BJ (cell line): ENCODE measurements around a stretch of chr14.

GRCh38 chr14:56173428-56173687 is 55.1 kb downstream of the PELI2 start:
- CAGE, long polyA plus RNA = no peak
- RRBS = no CpG with 5 or more reads among the region's 2 CpGs

GRCh38 chr14:56224854-56225412 is 106.7 kb downstream of the PELI2 start:
- CAGE, long polyA plus RNA = no peak
- RRBS = no CpG with 5 or more reads among the region's 11 CpGs

DNA sequence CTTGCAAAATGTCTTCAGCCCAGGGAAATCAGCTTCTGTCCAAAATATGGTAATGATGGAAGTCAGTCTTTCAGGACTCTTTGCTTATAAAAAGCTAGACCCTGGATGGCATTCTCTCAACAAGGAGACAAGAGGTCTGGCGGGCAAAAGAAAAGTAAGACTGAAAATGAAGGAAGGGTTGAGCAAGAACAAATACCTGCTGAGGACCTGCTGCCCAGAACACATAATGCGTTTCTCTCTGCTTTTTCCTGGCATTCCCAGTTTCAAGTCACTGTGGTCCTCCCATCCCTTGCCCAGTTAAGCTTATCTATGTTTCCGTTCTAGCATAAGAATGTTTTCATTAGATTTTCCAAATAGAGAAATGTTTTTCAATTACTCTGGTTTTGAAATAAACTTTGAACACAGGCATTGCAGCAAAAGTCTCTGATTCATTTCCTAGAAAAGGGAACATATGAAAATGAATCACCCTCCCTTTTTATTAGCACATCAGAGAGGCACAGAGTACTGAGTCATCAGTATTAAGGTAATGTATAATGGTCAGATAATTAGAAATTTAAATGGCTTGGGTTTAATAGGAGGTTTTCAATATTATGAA is 201.2 kb upstream of the TMEM260 start:
- CAGE, long polyA plus RNA = no peak
- RRBS = no CpG with 5 or more reads among the region's 3 CpGs

GRCh38 chr14:56648491-56649030 is 69.0 kb downstream of the TMEM260 start:
- CAGE, long polyA plus RNA = no peak
- RRBS = no CpG with 5 or more reads among the region's 4 CpGs

DNA sequence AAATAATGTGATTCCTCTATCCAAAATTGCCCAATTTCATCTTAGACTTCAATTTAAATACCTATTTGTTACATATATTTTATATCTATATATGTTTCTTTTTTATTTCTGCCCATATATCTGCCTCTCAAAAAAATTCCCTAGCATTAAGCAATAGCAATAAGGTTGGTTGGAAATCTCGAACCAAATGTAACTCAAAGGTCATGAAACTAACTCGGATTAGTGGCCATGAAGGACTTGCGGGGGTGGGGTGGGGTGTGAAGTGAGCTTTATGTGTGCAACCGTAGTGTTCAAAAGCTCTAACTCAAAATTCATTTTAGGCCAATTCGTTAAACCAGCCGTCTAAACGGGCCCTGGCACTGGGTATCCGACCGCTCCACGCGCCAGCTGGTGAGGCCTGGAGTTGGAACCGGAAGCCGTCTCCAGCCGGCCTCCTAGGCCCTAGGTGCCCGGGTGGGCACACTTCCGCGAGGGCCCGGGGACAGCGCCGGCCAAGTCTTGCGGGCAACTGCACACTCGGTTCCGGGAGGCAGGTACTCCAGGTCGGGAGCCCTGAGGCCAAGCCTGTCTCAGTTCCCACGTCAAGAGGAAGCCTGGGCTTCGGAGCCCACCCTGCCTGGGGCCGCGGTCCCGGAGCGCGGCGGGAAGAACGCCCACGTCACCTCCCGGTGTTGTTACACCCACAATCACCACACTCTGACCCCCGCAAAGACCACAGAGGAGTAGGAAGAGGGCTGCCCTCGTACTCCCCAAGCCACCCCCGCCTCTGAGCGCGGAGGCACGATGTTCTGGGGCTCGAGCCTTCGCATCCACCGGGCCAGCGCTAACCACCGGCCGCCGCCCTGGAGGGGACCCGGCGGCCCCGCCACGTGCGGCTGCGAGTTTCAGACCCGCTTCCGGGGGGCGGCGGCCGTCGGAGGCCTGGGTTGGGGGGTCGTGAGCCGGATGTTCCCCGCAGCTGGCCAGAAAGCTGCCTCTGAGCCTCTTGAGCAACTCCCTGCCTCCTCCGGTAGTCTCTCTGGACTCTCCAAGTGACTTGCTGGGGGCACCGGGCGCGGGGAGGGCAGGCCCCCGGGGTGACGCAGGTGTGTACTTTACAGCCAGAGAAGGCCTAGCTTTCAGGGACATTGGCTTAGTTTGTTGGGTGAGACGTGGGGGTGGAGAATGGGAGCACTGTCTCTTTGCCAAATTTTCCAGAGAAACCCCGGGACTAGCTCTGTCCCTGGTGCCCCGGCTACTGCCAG is 16.0 kb downstream of the OTX2 start:
- CAGE, long polyA plus RNA = no peak
- RRBS = 6% methylated on average over 25 of the region's 72 CpGs

- CAGE, long polyA plus RNA = no peak
- RRBS = no CpG with 5 or more reads among the region's 5 CpGs
Observed at GRCh38 chr14:57060590-57060965, 208.1 kb downstream of the EXOC5 start.

- CAGE, long polyA plus RNA = no peak
- RRBS = under 1% methylated on average over 10 of the region's 35 CpGs
Observed at GRCh38 chr14:57268321-57268747, 371 bp downstream of the EXOC5 start.

DNA sequence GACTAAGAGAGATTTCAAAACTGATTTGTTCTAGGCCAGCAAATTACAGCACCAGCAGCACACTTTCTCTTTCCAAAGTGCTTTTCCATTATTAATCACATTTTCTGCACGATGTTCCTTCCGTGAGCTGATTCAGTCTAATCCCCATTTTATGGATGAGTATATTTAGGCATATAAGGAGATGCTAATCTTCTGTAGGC is 163.3 kb downstream of the SLC35F4 start:
- CAGE, long polyA plus RNA = no peak
- RRBS = no CpG with 5 or more reads among the region's 2 CpGs

- CAGE, long polyA plus RNA = no peak
- RRBS = no CpG with 5 or more reads among the region's 5 CpGs
Observed at GRCh38 chr14:57987987-57988446, 122.1 kb upstream of the SLC35F4 start.

- CAGE, long polyA plus RNA = no peak
- RRBS = no CpG with 5 or more reads among the region's 8 CpGs
Observed at GRCh38 chr14:58170906-58171635, 19.1 kb upstream of the ARMH4 start.

DNA sequence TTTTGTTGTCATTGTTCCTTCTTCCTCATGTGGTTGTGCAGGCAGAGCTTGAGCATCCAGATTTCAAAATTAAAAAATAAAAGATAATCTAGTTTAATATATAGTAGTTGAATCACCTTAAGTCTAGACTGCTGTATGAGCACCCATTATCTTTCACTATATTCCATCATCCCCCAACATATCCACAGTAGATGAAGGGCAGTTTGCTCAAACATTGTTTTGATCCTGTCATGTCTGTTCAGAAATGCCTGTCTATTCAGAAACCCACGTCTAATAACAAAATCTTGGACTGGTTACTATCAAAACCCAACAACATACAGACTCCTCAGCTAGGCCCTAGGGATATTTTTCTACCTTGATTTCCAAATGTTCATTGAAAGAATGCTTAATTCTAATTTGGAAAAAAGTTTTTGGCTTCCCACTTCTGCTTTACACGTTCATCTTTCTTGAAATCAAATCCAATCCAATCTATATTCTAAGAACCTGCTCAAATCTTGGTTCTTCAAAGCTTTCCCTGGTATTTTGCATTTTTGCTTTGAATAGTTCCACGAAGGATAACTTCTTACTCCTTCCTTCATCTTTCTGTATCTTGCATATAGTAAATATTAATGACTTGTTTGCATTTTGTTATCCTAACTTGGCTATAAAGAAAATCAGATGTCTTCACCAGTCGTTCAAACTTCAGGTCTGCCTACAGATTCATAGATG is 21.7 kb downstream of the PSMA3 start:
- CAGE, long polyA plus RNA = no peak
- RRBS = no CpG with 5 or more reads among the region's 4 CpGs

GRCh38 chr14:58297249-58298317 is 772 bp upstream of the ARID4A start:
- CAGE, long polyA plus RNA = no peak
- RRBS = under 1% methylated on average over 4 of the region's 52 CpGs

DNA sequence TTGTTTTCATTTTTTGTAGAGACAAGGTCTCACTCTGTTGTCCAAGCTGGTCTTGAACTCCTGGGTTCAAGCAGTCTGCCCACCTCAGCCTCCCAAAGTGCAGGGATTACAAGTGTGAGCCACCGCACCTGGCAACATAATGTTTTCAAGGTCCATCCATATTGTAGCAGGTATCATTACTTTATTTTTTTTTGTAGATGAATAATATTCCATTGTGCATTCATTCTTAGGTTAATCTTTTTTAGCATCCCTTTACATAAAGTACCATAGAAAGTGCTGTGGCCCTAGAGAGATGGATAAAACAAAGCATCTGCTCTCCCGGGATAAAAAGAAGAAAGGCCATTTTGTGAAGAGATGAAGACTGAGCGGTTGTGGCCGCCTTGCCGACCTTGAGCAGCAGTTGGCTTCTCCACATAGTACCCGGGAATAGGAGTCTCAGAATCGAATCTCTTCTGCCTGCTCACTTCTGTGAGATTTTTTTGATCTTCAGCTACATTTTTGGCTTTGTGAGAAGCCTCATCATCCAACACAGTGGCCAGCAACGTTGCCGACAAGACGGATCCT is 93.3 kb downstream of the KIAA0586 start:
- CAGE, long polyA plus RNA = no peak
- RRBS = 96% methylated on average over 2 of the region's 10 CpGs

DNA sequence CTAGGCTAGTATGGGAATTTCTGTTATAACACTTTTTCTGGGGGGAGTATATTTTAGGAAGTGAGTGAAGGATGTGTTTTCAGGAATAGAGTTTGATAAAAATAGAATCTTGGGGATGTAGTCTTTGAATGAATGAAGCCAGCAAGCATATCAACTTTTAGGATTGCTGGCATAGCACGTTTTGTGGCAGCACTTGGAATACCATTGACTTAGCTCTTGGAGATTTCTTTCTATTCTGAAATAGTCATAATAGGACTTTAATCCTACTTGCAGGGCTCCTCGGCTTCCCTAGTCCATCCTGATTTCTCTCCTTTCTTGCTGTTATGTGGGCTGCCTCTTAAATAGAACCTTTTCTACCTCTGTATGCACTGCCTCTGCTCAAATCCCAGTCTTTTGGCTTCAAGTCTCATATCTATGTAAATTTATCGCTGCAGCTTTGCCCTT is 141.7 kb downstream of the DACT1 start:
- CAGE, long polyA plus RNA = no peak
- RRBS = no CpG with 5 or more reads among the region's 3 CpGs

- CAGE, long polyA plus RNA = no peak
- RRBS = no CpG with 5 or more reads among the region's 23 CpGs
Observed at GRCh38 chr14:59189811-59190361, 1.4 kb downstream of the DAAM1 start.

DNA sequence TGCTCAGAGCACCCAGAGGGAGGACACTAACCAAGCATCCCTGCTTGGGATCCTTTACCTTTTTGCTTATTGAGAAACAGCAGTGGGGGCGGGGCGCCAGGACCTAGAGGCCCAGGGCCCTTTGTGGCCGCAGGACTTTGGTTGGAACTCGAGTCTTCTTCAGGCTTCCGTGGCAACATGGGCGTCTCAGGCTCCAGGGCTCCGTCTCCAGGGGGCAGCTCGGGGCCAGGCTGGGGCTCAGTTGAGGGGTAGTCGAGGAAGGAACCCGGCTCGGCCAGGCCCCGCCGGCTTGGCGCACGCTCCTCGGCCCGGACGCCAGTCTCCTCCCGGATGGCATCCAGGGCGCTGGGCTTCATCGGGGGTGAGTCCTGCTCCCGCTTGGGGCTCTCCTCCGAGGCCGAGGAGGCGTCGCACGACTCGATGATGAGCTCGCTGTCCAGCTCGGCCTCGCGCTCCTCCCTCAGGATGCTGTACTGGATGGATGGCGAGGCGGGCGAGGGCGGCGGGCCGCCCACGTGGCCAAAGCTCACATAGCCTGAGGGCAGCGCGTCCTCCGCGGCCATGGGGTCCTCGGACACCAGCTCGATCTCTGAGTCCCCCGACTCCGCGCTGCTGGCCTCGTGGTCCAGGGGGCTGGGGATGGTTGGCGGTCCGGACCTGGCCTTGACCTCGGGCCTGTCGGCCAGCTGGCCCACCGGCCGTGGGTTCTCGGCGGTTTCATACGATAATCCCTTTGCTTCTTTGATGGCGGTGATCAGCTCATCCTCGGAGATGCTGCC is 143.5 kb downstream of the RTN1 start:
- CAGE, long polyA plus RNA = no peak
- RRBS = 75% methylated on average over 4 of the region's 60 CpGs

DNA sequence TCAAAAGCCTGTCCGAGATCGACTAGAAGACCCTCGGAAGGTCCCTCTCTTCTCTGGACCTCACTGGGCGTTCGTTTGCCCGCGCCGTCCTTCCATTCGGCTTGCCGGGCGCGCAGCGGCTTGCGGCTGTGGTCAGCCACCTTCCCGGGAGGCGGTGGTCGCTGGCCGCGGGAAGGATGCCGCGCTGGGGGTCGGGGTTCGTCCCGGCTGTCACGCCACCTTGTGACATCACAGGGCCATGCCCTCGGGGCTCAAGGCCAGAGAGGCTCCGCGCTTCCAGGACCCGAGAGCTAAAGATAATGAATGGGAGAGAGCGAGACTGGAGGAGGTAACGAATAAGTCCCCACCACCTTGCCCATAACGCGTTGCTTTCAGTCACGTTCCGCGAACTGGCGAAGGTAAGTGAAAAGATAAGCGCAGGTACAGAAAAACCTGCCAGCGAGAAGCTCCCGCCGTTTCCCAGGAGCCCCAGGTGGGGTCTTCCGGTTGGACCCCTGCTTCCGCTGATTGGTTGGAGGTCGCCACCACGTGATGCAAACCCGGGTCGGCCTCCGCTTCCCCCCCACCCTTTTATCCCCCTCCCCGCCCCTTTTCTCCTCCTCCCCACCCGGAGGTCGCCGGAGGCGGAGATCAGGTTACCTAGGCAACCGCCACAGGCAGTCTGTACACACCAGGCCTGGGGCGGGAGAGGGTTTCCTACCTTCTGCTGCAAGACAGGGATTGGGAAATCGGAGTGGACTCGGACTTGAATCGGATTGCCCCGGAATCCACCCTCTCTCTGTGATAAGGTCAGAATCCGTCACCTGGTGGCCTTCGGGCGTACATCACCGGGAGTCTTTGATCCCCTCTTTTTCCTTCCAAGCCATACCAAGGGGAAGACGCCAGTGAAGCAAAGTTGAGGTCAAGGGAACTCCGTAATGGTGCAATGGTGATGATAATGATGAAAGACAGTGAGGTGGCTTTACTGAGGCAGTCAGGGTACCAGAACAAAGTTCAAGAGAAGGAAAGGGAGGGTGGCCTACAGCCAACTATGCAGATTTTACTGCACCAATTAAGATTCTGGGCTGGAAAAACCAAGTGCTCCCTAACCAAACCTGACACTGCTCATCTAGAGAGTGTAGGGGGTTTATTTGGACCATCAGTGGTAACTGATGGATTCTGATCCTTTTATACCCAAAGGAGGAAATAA is 49.3 kb upstream of the RTN1 start:
- CAGE, long polyA plus RNA = no peak
- RRBS = 9% methylated on average over 29 of the region's 65 CpGs

GRCh38 chr14:60151748-60152118 is 13.5 kb downstream of the DHRS7 start:
- CAGE, long polyA plus RNA = no peak
- RRBS = no CpG with 5 or more reads among the region's 3 CpGs

GRCh38 chr14:60244998-60245529 is 4.0 kb upstream of the PPM1A start:
- CAGE, long polyA plus RNA = no peak
- RRBS = no CpG with 5 or more reads among the region's 4 CpGs

DNA sequence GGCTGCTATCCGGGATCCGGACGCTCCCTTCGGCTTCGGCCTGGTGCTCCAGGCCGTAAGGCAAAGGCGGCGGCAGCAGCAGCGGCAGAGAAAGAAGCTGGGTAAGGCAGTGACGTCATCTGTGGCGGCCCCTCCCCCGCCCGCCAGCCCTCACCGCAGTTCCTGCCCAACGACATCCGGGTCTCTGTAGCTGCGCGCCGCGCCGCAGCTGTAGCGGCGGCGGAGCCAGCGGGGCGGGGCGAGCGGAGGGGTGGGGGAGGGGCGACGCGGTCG is 163 bp upstream of the PPM1A start:
- CAGE, long polyA plus RNA = no peak
- RRBS = no CpG with 5 or more reads among the region's 32 CpGs